ENCODE results near the gene CLYBL.

- PRO-cap, 3 experiments: no peak in any of the 3 experiments
- RAMPAGE, long total RNA, 2 experiments: no peak in any of the 2 experiments
- RRBS: no CpG with 5 or more reads among the region's 3 CpGs
These were observed 68.8 kb downstream of the DOCK9 start for GRCh38 chr13:98909102-98909481.

DNA sequence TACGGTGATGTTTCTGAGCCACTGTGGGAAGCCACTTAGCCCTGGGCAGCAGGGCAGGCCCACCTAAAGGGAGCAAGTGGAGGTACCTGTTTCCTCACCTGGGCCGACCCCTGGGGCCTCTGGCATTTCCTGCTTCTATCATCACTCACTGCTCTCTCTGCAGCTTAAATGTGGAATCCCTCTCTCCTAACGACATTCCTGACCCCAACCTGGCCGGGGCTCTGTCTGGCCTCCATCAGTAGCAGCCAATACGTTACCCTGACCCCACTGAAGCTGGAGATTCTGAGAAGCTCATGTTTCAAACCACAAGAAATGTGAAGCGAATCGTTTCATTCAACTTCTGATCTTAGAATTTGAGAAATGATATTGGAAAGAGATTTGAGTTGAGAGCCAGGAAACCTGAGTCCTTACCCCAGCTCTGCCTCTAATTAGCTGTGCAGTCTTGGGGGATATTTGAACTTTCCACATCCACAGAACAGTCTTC lies 39.9 kb downstream of the DOCK9 start:
- PRO-cap, 3 experiments: no peak in any of the 3 experiments
- RAMPAGE, long total RNA, 2 experiments: no peak in any of the 2 experiments
- RRBS: no CpG with 5 or more reads among the region's 7 CpGs

DNA sequence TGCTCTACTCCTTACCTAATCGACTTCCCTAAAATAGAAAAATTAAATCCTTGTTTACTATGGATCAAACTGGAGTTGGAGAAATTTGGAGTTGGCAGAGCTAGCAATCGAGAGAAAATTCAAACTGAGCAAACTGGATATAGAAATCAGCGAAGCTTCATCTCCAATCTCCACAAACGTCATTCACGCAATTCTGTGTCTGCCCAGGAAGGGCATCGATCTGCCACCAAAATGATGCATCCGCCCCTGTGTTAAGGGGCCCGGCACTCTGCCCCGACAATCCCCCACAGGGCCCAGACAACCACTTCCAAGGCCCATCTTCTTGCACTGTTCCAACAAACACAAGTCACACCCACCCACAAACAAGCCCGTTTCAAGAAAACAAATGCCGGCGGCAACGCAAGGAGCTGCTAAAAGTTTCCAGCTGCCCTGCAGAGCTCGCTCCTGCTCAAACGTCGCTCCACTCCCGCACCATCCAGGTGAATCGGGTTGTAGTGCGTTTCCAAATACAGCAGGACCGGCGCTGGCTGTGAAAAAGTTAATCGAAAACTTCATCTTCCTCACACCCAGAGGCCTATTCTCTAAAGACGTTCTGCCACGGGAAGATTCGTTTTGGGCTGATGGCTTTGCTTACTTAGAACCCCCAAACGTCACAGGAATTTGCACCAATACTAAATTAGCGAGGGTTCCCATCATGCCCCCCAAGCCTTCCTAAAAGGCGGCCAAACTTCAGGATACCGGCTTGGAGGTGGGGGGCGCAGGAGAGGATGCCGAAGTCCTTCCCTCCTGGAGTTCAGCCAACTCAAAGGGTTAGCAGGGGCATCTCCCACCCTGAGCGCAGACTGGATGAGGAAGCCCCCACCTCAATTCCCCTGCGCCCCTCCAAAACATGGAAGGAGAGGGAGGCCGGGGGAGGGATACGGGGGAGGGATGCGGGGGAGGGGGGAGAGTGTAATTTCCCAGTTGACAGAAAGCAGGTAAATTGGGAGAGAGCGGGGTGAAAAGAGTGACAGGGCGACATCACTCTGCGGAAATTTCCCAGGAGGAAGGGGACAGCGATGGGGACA lies 107.4 kb upstream of the DOCK9 start:
- PRO-cap, 3 experiments: peak in 3 of 3 experiments; most common plus-strand start position 740 of the sequence (in 3); most common minus-strand start position 475 of the sequence (in 1)
- RAMPAGE, long total RNA, 2 experiments: no peak in any of the 2 experiments
- RRBS: no CpG with 5 or more reads among the region's 40 CpGs

DNA sequence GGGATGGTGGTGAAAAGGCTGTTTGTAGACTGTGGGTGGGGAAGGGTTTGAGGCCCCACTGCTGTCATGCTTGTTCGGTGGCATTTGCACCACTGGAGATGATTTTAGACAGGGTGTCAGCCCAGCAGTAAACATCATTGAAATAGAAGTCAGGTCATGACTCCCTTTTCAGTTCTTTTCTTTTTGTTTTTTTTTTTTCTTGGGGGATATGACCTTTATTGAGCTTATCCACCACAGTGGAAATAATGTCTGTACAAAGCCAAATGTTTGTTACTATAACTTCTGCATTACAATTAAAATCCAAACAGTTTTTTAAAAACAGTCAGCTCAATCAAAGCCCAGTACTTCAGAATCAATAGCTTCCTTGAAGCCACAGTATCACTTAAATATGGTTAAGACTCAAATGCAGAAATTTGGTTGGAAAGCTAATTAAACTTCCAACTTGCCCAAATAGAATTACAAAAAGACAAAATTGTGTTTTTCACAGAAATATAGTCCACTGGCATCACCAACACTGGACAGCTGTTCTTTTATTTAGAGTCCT lies 14.2 kb downstream of the UBAC2 start:
- PRO-cap, 3 experiments: no peak in any of the 3 experiments
- RAMPAGE, long total RNA, 2 experiments: no peak in any of the 2 experiments
- RRBS: no CpG with 5 or more reads among the region's 1 CpG

- PRO-cap, 3 experiments: no peak in any of the 3 experiments
- RAMPAGE, long total RNA, 2 experiments: no peak in any of the 2 experiments
- RRBS: no CpG with 5 or more reads among the region's 18 CpGs
These were observed 14.8 kb downstream of the UBAC2 start for GRCh38 chr13:99215346-99215931.

DNA sequence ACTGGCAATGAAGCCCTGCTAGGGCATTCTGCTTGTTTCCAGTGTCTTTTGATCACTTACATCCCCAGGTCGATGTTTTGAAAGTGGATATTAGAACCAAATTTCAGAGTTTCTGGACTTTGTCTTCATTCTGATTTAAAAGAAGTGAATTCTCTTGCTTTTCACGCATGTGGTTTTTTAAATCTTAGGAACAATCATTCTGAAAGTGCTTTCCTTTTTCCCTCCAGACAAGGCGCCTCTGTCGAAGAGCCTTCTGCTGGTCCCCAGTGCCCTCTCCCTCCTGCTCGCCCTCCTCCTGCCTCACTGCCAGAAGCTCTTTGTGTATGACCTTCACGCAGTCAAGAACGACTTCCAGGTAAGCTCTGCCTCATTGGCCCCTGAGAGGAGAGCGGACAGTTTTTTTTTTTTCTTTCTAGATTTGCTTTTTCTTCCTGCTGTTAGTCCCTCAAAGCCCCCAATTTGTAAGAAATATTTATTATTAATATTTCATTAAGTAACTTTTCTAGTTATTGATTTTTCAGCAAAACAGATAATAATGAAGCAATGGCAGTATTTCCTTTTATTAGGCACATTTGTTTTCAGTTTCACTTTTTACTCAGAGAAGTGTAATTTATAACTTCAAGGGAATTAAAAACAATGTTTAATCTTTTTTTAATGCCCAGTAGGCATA lies 19.8 kb downstream of the GPR18 start:
- PRO-cap, 3 experiments: no peak in any of the 3 experiments
- RAMPAGE, long total RNA, 2 experiments: no peak in any of the 2 experiments
- RRBS: no CpG with 5 or more reads among the region's 8 CpGs

DNA sequence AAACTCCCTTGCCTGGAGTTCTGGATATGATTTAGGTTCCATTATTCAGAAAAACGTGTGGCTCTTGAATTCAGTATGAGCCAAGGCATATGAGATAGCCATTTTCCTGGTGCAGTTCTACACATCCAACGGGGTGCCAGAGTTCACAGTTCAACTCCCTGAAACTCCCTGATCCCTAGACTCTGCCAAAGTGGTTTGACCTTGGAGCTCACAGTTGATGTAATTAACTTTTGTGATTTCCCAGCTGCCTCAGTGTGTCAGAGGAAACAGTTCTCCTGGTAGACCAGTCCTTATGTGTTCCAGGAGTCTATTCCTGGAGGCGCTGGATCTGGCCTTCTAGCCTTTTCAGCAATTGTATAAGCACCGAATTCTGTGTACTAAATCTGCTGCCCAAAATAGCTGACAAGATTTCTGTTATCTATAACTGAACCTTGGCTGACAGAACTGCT lies 21.4 kb downstream of the GPR183 start:
- PRO-cap, 3 experiments: no peak in any of the 3 experiments
- RAMPAGE, long total RNA, 2 experiments: no peak in any of the 2 experiments
- RRBS: no CpG with 5 or more reads among the region's 4 CpGs

DNA sequence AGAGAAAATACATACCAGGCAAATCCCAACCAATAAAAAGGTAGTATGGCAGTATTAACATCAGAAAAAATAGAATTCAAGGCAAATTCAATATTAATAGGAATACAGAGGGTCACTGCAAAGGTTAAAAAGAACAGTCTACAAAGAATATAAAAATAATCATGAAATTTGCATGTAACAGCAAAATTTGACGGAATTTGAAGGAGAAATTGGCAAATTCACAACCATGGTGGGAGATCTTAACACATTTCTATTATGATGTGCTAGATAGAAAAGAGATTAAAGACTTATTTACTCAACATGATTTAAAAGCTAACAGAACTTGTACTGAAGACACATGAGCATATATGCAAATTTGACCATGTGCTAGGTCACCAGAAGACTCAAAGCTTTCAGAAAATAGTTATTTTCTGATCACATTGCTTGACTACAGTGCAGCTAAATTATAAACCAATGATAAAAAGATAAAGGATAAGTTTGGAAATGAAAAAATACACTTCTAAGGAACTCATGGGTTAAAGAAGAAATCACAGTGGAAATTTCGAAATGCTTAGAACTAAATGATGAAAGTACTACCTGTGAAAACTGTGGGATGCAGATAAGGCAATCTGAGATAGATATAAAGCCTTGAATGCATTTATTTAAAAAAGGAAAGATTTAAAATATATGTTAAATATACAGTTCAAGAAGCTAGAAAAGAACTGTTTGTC lies 9.2 kb downstream of the GPR183 start:
- PRO-cap, 3 experiments: no peak in any of the 3 experiments
- RAMPAGE, long total RNA, 2 experiments: no peak in any of the 2 experiments
- RRBS: no CpG with 5 or more reads among the region's 2 CpGs

GRCh38 chr13:99352299-99352699 lies 45.1 kb upstream of the GPR183 start:
- PRO-cap, 3 experiments: no peak in any of the 3 experiments
- RAMPAGE, long total RNA, 2 experiments: no peak in any of the 2 experiments
- RRBS: no CpG with 5 or more reads among the region's 8 CpGs

DNA sequence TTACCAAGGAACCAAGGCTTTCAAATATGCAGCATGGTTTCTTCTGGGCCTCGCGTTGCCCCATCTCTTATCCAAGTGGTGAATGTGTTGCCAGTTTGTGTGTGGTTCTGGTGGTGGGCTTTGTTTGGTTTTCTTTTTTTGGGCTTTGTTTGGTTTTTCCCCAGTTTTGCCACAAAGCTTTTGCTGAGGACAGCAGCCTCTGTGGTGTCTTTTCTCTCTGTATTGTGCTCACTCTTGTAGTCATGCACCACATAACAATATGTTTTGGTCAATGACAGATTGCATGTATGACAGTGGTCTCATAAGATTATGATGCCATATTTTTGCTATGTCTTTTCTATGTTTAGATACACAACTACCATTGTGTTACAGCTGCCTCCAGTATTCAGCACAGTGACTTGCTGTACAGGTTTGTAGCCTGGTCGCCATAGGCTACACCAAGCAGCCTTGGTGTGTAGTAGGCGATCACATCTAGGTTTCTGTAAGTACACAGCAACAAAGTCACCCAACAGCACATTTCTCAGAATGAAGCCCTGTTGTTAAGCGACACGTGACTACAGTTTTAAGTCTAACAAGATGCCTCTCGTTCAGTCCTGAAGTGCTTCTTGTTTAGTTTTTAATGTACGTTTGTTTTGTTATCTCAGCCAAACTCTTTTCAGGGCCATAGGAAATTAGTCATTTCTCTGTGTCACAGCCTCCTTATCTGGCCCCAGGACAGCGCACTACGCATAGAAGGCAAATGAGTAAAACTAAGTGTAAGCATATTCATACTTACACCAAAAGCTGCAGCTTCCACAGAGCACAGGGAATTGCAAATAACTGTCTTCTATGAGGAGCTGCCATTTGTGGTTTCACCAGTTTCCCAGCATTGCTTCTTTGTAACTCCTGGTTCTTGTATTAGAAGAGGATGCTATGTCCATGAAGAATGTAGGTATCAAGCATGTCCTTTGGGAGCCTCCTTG lies 49.9 kb upstream of the GPR183 start:
- PRO-cap, 3 experiments: no peak in any of the 3 experiments
- RAMPAGE, long total RNA, 2 experiments: no peak in any of the 2 experiments
- RRBS: no CpG with 5 or more reads among the region's 10 CpGs

- PRO-cap, 3 experiments: no peak in any of the 3 experiments
- RAMPAGE, long total RNA, 2 experiments: no peak in any of the 2 experiments
- RRBS: no CpG with 5 or more reads among the region's 3 CpGs
These were observed 53.9 kb upstream of the GPR183 start for GRCh38 chr13:99361115-99361539.

- PRO-cap, 3 experiments: no peak in any of the 3 experiments
- RAMPAGE, long total RNA, 2 experiments: no peak in any of the 2 experiments
- RRBS: no CpG with 5 or more reads among the region's 8 CpGs
These were observed 64.9 kb upstream of the GPR183 start for GRCh38 chr13:99372027-99372607.

DNA sequence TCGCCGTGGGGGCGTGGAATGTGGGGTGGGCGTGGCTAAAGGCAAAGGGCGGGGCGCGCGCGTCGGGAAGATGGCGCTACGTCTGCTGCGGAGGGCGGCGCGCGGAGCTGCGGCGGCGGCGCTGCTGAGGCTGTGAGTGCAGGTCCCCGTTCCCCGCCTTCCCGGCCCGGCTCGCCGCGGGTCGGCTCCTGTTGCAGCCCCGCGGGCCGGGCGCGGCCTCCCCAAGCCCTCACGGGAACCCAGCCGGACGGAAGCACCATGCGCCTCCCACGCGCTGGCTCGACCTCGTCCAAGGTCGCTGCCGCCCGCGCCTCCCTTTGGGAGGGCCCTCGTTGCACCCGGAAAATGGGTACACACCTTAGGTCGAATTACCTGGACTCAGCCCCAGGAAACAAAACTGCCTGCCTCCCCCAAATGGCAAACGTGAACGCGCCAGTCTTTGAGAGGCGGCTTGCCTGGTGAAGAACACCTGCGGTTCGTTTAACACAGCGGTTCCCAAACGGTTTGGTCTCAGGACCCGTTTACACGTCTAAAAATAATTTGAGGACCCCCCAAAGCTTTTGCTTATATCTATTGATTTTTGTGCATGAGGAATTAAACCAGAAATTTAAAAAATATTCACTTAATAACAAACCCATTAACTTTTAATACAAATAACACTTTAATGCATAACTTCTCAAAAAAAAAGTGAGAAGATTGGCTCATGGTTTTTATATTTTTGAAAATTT lies at the start of gene CLYBL:
TSS of gene CLYBL (plus strand) at position 65 of the 728 bp plus-strand sequence.
- PRO-cap, 3 experiments: peak in 3 of 3 experiments; most common plus-strand start position 44 of the sequence (in 3)
- RAMPAGE, long total RNA, 2 experiments: start-site peak on the plus strand in 2 of 2 experiments, centred at positions 64 to 67 of the sequence, 343 to 443 reads per replicate
- RRBS: 2% methylated on average over 20 of the region's 59 CpGs

- PRO-cap, 3 experiments: no peak in any of the 3 experiments
- RAMPAGE, long total RNA, 2 experiments: no peak in any of the 2 experiments
- RRBS: no CpG with 5 or more reads among the region's 7 CpGs
These were observed 50.5 kb downstream of the CLYBL start for GRCh38 chr13:99656777-99657508.

GRCh38 chr13:99657693-99659033 lies 51.7 kb downstream of the CLYBL start:
- PRO-cap, 3 experiments: peak in 3 of 3 experiments; most common plus-strand start chr13:99658636 (in 1); most common minus-strand start chr13:99658564 (in 2)
- RAMPAGE, long total RNA, 2 experiments: no peak in any of the 2 experiments
- RRBS: 1% methylated on average over 12 of the region's 56 CpGs

DNA sequence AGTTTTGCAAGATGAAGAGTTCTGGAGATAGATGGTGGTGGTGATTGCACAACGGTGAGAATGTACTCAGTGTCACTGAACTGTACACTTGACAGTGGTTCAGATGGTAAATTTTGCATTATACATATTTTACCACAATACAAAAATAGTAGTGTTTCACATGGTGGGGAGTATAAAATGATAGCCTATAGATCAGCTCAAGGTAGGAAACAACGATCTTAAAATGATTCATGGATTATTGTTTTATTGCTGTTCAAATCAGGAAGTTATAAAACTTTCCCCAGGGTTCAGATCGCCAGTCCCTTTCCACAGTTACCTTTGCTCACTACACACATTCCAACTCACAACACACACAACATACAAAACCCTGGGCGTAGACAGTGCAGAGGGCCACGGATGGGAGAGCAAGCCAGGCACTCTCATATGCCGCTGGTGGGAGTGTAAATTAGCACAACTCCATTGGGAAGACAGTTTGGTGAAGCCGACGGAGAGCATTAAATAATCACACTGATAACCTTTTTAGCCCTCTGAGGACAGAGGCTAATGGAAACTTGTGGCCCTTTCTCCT lies 145.3 kb downstream of the CLYBL start:
- PRO-cap, 3 experiments: no peak in any of the 3 experiments
- RAMPAGE, long total RNA, 2 experiments: no peak in any of the 2 experiments
- RRBS: no CpG with 5 or more reads among the region's 8 CpGs

DNA sequence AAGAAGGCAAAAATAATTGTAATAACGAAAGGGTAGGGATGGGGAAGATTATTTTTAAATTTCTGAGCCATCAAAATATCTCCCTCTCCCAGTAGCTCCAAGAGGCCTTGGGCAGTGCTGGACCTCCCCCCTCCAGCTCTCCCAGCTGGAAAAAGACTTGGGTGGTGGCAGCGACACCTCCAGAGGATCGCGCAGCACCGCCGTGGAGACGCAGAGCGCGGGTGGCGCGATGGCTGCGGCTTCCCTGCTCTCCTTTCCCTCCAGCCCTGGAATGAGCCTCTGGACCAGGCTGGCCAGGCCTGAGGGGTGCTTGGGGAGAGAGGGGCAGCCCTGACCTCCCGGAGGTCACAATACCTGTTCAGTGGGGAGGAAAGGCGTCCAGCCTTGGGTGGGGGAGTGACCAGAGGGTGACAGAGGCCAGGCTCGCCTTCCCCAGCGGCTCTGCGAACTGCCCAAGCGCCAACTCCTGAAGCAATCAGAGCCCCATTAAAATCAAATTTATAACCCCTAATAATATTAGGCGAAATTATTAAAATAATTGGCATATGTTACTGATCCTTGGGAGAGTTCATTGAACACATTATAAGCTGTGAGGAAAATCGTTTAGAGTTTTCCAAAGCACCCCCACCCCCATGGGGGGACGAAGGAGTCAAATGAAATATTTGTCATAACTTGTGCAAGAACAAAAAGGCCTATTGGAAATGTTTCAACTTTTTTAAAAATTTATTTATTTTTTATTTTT lies 6.2 kb downstream of the ZIC2 start:
- PRO-cap, 3 experiments: no peak in any of the 3 experiments
- RAMPAGE, long total RNA, 2 experiments: no peak in any of the 2 experiments
- RRBS: no CpG with 5 or more reads among the region's 21 CpGs

DNA sequence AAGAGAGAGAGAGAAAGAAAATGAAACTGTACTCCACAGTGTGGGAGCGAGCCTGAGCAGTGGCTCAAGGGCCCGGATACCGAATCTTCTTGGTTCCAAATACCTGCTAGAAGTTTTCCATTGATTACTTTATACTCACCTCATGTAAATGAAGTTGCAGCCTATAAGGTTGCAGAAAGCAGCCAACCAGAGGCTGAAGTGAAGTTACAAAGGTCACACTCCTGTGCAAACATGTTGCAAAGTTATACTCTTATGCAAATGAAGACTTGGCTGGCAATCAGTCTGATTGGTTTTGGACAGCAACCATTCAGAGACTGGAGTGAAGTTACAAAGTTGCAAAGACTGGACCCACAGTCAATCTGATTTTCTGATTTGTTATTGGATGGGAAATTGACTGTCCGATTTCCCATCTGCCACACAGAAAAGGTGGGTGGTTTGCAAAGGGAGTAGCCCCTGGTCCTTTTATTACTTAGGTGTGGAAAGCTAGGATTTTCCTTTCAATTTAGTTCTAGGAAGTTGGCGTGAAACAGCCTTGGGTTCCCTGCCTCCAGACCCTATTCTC lies 152.5 kb downstream of the GGACT start:
- PRO-cap, 3 experiments: no peak in any of the 3 experiments
- RAMPAGE, long total RNA, 2 experiments: no peak in any of the 2 experiments
- RRBS: no CpG with 5 or more reads among the region's 5 CpGs

DNA sequence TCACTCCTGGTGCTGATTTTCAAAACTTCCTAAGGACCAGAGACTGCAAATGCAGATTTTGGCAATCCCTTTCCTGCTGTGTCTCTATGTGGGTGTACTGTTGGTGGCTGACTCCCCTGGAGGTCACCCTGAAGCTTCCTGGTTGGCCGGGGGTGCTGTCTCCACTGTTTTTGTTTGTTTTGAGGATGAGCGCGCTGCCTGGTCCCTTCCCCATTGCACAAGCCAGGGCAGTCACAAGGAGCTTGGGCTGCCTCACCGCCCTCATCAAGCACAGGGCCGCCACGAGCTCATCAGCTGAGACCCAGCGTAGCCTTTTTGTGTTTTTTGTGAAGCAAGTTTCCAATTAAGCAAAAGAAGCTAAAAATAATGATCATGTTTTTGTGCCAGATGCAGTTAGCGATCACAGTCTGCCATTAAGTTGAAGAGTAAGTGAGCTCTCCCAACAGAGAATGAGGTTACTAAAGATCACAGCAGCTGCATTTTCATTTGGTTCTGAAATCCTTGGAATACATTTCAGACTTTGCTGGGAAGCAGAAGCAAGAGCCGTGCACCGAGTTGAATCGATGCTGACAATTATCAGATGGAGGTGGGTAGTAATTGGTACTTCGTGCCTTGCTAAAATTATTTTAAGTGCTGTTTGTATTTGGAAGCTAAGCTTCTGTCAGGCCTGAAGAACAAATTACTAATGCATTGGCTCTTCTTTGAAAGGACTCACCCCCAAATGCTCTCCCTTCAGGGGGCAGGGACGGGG lies 57.8 kb downstream of the GGACT start:
- PRO-cap, 3 experiments: peak in 1 of 3 experiments; most common plus-strand start position 445 of the sequence (in 1); most common minus-strand start position 215 of the sequence (in 1)
- RAMPAGE, long total RNA, 2 experiments: no peak in any of the 2 experiments
- RRBS: no CpG with 5 or more reads among the region's 13 CpGs

DNA sequence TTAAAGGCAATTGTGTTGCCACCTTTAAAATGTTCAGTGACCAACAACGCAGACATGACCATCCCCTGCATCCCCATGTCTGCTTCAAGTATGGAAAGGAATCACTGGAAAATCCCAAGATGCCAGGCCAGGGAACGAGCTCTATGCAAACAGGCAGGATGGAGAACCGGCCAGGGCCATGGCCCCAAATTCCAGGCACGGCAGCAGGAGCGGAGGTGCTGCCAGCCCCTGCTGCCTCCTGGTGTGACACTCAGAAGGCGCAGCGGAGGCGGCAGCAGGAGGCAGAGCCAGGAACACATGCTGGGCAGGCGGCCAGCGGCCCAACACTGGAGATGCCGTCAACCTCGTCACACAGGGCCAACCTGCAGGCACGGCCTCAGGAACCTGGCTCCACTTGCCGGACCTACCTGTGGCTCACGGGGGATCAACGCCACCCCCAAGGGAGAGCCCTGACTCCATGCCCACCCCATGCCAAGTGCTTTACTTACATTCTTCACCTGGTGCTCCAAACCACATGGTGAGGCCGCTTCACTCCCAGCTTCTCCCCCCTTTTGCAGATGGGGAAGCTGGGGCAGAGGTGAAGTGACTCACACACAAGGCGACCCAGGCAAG lies 43.7 kb downstream of the GGACT start:
- PRO-cap, 3 experiments: no peak in any of the 3 experiments
- RAMPAGE, long total RNA, 2 experiments: no peak in any of the 2 experiments
- RRBS: no CpG with 5 or more reads among the region's 18 CpGs